AG04450 (cell line): ENCODE measurements around a stretch of chr3.

GRCh38 chr3:72296605-72297271 is 511.8 kb upstream of the PROK2 start:
- CAGE, long polyA plus RNA, result no peak
- RRBS, result no CpG with 5 or more reads among the region's 8 CpGs

GRCh38 chr3:72304015-72304550 is 519.1 kb upstream of the PROK2 start:
- CAGE, long polyA plus RNA, result no peak
- RRBS, result no CpG with 5 or more reads among the region's 9 CpGs

DNA sequence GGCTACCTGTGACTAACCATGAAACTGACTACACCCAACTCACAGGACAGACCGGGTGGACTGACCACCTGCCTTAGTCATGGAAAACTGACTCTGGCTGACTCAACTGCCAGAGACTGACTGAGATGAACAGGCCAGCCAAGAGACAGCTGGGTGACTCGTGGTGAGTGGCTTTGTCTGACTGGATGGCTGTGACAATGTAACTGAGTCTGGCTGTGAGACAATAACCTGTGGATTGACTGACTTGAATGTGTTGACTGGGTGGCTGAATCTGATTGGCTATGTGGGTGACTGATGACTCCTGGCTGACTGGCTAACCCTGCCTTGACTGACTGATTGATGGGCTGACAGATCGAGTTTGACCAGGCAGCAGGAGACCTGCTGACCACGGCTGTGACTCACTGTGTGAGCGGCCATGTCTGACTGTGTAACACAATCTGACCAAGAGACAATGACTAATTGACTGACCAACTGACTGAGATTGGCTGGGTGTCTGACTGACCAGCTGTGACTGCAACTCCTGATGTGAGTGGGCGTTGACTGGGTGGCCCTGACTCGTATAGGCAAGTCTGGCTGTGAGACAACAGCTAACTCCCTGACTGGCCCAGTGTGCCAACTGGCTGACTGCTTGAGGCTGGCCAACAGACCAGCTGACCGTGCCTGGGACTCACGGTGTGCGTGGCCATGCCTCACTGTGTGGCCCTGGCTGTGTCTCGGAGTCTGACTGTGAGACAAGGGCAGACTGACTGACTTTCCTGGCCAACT is 509.2 kb downstream of the SHQ1 start:
- CAGE, long polyA plus RNA, result no peak
- RRBS, result no CpG with 5 or more reads among the region's 11 CpGs

- CAGE, long polyA plus RNA, result no peak
- RRBS, result 36% methylated on average over 4 of the region's 22 CpGs
These were observed 500.4 kb downstream of the SHQ1 start for GRCh38 chr3:72347689-72348410.

DNA sequence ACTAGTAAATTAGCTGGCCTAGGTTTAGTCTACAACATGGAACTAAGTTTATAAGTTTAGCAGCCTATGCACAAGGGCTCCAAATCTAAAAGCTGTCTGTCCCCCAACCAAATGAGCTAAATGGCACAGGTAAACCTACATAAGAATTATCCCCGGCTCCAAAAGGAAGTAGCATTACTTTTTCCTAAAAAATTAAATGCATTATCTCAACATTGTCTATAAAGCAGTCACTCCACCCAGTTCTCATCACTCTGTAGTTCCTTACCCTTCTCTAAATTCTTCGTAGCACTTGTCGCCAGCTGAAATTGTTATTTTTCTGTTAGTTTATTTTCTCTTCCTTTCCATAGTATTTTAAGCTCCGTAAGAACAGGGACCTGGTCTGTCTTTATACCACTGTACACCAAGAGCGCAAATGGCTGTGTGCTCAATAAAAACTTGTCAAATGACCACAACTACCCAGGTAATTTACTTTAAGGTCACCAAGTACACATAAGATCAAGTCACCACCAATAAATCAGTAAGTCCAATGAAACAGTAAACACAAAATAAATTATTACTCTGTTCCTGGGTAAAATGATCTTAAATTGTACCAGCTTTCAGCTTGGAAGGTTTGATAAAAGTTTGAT is 407.1 kb downstream of the SHQ1 start:
- CAGE, long polyA plus RNA, result no peak
- RRBS, result no CpG with 5 or more reads among the region's 5 CpGs

GRCh38 chr3:72443585-72444690 is 404.3 kb downstream of the SHQ1 start:
- CAGE, long polyA plus RNA, result no peak
- RRBS, result no CpG with 5 or more reads among the region's 11 CpGs

GRCh38 chr3:72750326-72750989 is 97.8 kb downstream of the SHQ1 start:
- CAGE, long polyA plus RNA, result no peak
- RRBS, result no CpG with 5 or more reads among the region's 5 CpGs

DNA sequence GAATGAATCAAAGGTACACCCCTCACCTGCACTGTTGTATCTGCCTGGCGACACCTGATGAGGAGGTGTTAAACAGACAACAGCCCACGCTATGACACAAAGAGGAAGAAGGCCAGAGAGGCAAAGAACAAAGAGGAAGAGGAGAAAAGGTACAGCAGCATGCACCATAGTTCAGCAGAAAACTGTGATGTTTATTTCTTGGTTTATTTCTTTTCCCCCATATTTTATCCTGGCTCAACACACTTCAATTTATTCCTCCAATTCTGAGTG is 26.7 kb downstream of the SHQ1 start:
- CAGE, long polyA plus RNA, result no peak
- RRBS, result no CpG with 5 or more reads among the region's 2 CpGs

DNA sequence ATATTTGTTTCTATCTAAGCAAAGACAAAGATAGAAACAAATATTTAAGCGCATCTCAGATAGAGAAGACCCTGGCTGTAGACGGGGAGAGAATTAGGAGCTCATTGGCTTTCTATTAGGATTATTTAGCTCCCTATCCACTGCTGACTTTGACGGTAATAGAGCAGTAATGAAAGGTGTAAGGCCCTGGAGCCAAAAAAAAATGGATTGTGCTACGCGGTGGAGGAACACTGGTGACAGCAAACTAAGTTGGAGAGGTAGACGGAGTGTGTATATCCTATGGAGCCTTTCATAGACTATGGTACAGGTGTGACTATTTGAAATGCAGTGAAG is 49.5 kb upstream of the PPP4R2 start:
- CAGE, long polyA plus RNA, result no peak
- RRBS, result no CpG with 5 or more reads among the region's 6 CpGs

- CAGE, long polyA plus RNA, result no peak
- RRBS, result no CpG with 5 or more reads among the region's 5 CpGs
These were observed 219.0 kb downstream of the PDZRN3 start for GRCh38 chr3:73405554-73406415.

- CAGE, long polyA plus RNA, result no peak
- RRBS, result no CpG with 5 or more reads among the region's 15 CpGs
These were observed 123.6 kb downstream of the PDZRN3 start for GRCh38 chr3:73500838-73501916.

GRCh38 chr3:73503818-73504039 is 121.0 kb downstream of the PDZRN3 start:
- CAGE, long polyA plus RNA, result no peak
- RRBS, result no CpG with 5 or more reads among the region's 4 CpGs

- CAGE, long polyA plus RNA, result no peak
- RRBS, result no CpG with 5 or more reads among the region's 2 CpGs
These were observed 106.0 kb downstream of the PDZRN3 start for GRCh38 chr3:73518864-73519069.

DNA sequence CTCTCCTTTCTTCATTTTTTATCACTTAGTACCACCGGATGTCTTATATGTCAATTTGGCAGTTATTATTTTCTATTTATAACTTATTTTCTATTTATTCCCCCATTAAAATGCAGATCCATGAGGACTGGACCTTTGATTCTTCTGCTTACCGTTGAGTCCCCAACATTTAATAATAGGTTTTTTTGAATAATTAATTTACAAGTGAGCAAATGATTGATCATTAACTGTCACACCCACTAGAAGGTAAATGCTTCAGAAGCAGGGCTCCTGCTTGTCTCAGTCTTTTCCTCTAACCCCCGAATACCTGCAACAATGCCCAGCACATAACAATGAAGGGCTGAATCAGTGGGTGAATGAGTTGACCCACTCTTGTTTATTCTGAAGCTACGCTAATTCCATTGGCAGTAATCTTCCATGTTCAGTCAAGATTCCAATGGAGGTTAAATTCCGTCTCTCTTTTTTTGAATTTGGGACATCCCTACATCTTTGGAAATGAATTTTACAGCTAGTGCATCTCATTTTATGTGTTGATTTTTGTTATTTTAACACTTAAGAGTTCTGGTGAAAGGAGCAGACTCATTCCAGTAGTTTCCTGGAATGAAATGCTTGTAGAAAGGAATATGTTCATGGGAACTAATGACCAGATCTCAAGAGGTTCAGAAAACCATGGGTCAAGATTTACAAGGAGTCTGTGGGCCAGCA is 90.7 kb downstream of the PDZRN3 start:
- CAGE, long polyA plus RNA, result no peak
- RRBS, result no CpG with 5 or more reads among the region's 5 CpGs

GRCh38 chr3:73614195-73614847 is 10.4 kb downstream of the PDZRN3 start:
- CAGE, long polyA plus RNA, result no peak
- RRBS, result no CpG with 5 or more reads among the region's 3 CpGs

GRCh38 chr3:73623723-73624011 is 1.1 kb downstream of the PDZRN3 start:
- CAGE, long polyA plus RNA, result no peak
- RRBS, result 7% methylated on average over 3 of the region's 7 CpGs

- CAGE, long polyA plus RNA, result no peak
- RRBS, result no CpG with 5 or more reads among the region's 3 CpGs
These were observed 155.1 kb upstream of the PDZRN3 start for GRCh38 chr3:73779867-73780185.

GRCh38 chr3:73827509-73828142 is 202.9 kb upstream of the PDZRN3 start:
- CAGE, long polyA plus RNA, result no peak
- RRBS, result no CpG with 5 or more reads among the region's 4 CpGs

GRCh38 chr3:75658350-75659194 is 5.6 kb upstream of the FRG2C start:
- CAGE, long polyA plus RNA, result no peak
- RRBS, result 3% methylated on average over 11 of the region's 44 CpGs

DNA sequence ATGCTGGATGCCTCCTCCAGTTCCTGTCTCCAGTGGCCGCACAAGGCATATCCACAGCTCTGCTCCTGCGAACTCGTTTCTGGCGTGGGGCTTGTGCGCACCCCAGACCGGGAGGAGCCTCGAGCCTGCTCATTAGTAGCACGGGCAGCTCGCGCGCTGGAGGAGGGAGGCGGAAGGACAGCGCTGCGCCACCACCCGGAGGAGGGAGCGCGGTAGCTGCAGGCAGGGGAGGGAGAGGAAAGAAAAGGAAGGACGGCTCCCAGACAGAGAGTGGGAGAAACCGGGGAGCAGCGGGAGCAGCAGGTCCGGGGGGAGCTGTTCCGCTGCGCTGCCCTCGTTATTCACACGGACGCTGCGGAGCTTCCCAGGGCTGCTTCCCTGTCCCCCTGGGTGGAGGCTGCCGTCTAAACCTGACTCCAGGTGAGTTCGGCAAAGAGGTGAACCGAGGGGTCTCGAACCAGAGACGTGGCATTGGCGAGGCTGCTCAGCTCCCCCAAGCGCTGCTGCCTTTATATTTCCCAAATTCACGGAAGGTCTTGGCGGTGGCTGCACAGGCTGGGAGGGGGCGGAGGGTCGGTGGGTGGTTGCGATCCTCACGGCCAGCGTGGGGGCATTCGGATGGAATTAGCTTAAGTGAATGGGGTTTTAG is 121.3 kb upstream of the ZNF717 start:
- CAGE, long polyA plus RNA, result no peak
- RRBS, result 3% methylated on average over 8 of the region's 42 CpGs